Prostate gland (tissue), 2 donors: ENCODE measurements around a stretch of chr5.

- PRO-cap = no peak
- RAMPAGE, long total RNA, 2 experiments = no peak in any of the 2 experiments
Measured at GRCh38 chr5:73513963-73514308, 15.7 kb downstream of the BTF3 start.

DNA sequence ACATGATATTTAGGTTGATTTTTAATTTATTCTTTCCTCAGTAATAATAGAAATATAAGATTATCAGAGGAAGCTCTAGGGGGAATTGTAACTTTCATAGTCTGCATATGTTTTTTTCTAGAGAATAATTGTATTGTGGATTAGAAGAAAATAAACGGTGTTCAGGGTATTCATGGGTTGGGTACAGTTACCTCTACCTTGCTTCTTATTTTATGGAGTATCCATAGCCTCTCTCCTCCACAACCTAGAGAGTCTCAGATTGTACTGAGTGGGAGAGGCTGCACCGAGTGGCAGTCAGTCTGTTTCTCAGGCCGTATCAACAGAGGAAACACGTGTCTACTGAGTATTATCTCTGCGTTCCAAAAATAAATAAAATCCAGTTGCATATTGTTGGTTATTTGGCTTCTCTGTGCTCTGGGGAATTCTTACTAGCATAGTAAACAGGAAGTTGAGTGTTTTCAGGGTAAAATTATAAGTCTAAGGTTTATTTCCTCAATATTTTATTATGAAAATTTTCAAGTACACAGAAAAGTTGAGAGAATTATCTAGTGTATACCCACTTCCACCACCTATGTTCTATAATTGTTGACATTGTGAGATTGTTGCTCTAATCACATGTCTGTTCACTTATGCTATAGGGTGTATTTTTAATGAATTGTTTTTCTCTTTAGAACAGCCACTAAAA is 231.0 kb downstream of the ARHGEF28 start:
- PRO-cap = no peak
- RAMPAGE, long total RNA, 2 experiments = no peak in any of the 2 experiments

- PRO-cap = no peak
- RAMPAGE, long total RNA, 2 experiments = no peak in any of the 2 experiments
Measured at GRCh38 chr5:74616337-74616909, 24.1 kb downstream of the ENC1 start.

- PRO-cap = no peak
- RAMPAGE, long total RNA, 2 experiments = no peak in any of the 2 experiments
Measured at GRCh38 chr5:74639746-74640235, 737 bp downstream of the ENC1 start.

- PRO-cap = no peak
- RAMPAGE, long total RNA, 2 experiments = no peak in any of the 2 experiments
Measured at GRCh38 chr5:74687245-74687576, 2.2 kb downstream of the HEXB start.

DNA sequence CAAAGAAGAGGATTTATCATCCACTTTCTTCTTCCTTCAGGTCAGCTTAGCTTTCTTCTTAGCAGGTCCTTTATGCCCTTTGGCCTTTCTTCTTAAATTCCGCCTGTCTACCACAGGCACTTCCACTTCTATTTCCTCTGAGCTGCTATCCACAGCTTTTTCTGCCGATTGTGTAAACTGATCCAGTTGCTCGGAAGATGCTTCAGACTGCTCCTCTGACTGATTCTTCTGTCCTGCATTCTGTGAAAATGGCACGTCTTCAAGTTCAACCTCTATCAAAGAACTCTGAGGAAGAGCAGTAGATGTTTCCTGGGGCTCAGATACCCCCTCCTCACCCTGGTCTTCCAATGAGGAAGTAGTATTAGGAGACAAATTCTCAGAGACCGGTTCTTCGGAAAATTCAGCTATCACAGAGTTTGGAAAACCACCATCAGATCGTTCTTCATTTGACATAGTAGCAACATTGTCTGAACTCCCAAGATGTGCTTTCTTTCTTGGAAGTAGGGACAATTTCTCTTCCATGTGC is 14.4 kb downstream of the NSA2 start:
- PRO-cap = no peak
- RAMPAGE, long total RNA, 2 experiments = no peak in any of the 2 experiments

- PRO-cap = no peak
- RAMPAGE, long total RNA, 2 experiments = no peak in any of the 2 experiments
Measured at GRCh38 chr5:74865564-74865712, 749 bp downstream of the FAM169A start.

DNA sequence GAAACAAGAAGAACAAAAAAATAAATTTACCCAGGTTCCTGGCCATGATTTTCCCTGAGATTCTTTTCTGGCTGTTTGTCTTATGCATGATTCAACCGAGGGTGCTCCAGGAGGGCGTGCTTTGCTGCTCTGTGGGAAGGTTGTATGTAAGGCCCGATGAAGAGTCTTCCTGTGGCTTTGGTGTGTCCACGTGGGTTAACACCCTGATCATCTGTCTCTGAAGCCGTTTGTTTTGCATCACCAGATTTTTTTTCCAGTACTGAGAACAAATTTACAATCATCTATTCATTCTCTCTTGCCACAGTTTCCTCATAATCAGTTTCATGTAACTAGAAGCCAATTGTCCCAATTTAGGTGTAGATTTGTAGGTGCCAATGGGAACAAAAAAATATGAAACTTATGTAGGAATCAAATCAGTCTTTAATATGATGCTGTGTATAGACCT is 28.5 kb downstream of the GCNT4 start:
- PRO-cap = unidirectional peak, minus-strand start at position 131 of the sequence
- RAMPAGE, long total RNA, 2 experiments = no peak in any of the 2 experiments

DNA sequence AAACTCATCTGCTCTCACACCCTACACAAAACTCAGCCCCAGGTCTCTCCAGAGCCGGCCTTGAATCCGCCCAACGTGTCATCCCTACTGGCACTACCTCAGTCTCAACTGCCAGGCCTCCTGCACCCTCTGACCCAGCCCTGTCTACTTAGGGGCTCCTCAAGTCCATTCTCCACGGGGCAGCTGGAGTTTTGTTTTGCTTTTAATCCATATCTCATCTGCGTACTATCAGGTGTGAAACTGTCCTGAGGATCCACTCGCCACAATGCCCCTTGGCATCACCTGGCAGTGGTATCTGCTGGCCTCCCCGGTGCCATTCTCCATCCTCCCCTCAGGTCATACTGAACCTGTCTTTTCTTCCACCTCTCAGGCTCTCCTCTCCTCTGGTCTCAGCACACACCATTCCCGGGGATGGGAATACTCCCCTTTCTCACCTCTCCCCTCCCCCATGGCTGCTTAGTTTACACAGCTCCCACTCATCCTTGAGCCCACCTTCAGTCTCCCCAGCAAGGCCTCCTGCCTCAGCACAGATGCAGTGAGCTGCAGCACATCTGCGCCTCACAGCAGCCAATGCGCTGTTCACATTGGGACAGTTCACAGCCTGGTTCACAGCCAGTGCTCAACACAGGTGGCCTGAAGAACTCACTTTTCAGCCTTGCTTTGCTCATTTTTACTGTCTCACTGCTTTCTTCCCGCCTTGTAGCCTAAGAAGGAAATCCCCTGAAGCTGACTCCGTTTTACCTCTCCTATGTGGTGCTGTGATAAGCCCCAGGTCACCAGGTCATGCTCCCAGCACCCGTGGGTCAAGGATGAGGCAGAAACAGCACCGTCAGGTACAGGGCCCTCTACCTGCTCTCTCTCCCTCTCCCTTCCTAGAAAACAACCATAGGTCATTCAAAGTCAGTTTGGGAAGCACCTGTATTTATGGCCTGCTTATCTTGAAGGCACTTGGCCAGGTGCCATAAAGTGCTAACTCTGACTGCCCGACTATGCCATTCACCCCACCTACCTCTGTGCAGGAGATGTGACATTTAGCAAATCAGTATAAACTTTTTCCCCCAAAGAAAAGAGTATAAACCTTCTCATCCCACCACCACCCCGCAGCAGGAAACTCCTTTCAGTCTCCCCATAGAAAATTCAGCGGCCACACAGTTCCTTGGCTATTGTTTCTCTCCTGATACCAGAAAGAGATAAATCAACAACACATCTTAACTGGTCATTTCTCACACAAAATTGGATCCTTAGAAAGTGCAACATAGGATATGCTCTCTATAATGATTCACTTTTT is 1.2 kb downstream of the GCNT4 start:
- PRO-cap = no peak
- RAMPAGE, long total RNA, 2 experiments = no peak in any of the 2 experiments

GRCh38 chr5:75334226-75334661 is 2.8 kb upstream of the HMGCR start:
- PRO-cap = no peak
- RAMPAGE, long total RNA, 2 experiments = no peak in any of the 2 experiments

DNA sequence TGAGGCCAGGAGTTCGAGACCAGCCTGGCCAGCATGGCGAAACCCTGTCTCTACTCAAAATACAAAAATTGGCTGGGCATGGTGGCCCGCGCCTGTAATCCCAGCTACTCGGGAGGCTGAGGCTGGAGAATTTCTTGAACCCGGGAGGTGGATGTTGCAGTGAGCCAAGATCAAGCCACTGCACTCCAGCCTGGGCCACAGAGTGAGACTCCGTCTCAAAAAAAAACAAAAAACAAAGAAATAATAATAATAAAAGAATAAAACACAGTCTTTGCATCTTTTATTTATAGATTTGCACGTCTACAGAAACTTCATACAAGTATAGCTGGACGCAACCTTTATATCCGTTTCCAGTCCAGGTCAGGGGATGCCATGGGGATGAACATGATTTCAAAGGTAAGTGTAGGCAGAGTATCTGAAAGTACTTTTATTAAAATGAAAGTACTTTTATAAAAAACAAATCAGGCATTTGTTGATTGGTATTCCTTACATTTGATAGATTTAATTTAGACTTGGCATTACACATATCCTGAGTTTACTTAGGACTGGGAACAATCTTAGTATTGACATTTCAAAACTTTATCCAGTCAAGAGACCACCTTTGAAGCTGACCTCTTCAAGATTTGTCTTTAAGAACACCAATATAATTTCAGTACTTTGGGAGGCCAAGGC is 19.2 kb downstream of the HMGCR start:
- PRO-cap = no peak
- RAMPAGE, long total RNA, 2 experiments = no peak in any of the 2 experiments

- PRO-cap = no peak
- RAMPAGE, long total RNA, 2 experiments = no peak in any of the 2 experiments
Measured at GRCh38 chr5:75357609-75358259, 20.7 kb downstream of the HMGCR start.

GRCh38 chr5:75358260-75358963 is 21.4 kb downstream of the HMGCR start:
- PRO-cap = no peak
- RAMPAGE, long total RNA, 2 experiments = no peak in any of the 2 experiments

DNA sequence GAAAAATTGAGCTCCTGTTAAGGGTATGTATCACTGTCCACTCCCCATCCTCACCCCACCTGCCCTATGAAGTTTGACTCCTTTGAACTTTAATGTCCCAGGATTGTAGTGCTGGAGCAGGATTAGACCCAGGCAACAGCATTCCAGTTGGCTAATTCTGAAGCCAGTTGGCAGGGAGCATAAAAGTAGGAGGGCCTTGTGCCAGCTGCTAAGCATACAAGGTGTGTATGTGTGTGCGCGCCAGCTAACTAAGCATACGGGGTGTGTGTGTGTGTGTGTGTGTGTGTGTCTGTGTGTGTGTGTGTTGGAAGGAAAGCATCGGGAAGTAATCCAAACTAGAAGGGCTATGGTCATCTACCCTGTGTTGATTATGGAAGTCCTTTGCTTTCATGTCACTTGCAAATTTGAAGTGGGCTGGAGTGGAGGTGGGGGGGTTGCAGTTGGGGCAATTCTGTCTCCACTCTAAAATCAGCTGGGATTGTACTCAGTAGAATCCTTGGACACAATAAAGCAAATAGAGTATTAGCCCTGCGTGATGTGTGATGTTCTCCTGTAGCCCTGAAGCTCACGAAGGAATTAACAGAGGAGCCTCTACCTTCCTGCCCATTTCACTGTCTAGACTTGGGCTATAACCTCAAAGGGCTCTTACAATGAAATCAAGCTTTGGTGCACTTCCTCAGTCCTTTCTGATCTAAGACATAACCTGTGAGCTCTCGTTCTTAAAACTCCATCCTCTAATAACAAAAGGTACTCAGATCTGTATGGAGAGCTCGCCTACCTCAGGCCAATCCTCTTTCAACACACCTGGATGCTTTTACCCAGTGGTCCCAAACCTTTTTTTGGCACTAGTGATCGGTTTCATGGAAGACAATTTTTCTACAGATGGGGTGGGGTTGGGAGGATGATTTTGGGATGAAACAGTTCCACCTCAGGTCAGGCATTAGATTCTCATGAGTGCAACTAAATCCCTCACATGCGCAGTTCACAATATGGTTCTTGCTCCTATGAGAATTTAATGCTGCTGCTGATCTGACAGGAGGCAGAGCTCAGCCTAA is 27.0 kb downstream of the HMGCR start:
- PRO-cap = no peak
- RAMPAGE, long total RNA, 2 experiments = no peak in any of the 2 experiments

DNA sequence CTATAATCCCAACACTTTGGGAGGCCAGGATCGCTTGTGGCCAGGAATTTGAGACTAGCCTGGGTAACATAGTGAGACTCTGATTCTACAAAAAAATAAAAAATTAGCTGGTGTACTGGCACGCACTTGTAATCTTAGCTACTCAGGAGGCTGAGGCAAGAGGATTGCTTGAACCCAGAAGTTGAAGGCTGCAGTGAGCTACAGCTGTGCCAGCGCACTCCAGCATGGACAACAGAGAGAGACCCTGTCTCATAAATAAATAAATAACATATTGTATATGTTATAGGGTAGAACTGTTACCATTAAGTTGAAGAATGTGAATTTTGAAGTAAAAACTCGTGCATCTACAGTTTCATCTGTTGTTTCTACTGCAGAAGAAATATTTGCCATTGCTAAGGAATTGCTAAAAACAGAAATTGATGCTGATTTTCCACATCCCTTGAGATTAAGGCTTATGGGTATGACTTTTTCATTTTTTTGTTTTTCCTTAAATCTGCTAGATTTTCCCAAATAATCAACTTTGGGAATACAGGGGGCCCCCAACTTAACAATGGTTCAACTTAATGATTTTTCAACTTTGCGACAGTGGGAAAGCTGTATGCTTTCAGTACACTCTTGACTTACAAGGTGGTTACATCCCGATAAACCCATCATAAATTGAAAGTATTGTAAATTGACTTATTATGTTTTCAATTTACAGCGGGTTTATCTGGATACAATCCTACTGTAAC is 17.5 kb upstream of the ANKDD1B start:
- PRO-cap = no peak
- RAMPAGE, long total RNA, 2 experiments = no peak in any of the 2 experiments

- PRO-cap = no peak
- RAMPAGE, long total RNA, 2 experiments = no peak in any of the 2 experiments
Measured at GRCh38 chr5:76426517-76426962, 23.5 kb downstream of the IQGAP2 start.

DNA sequence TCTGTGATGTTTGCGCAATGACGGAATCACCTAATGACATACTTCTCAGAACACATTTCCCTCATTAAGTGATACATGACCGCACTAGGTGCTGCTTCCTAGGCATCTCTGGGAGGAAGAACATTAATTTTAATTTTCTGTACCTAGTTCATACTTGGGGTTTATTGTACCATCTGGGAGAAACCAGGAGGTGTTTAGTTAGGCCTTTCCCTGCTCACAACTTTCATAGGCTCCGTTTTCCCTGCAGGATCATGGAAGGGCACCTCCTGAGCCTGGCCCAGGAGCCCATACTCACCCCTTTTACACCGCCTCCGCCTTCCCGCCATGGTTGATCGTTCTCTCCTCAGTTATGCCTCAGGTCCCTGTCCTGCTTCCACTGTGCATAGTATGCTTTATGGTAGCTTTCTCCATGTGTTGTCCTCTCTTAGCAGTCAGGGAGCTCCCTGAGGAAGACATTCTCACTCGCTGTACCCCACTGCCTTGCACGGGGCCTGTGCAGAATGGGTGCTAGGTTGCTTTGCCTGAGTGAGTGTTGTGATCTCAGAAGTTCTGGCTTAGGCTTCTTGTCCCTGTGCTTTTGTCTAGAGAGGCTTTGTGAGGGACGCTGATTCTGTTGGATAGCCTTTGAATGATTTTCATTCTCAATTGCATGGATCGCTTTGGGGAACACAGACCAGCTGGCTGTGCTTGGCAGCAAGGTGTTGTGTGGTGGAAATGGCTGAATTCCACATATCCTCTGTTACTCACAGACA is 75.9 kb downstream of the IQGAP2 start:
- PRO-cap = no peak
- RAMPAGE, long total RNA, 2 experiments = no peak in any of the 2 experiments

DNA sequence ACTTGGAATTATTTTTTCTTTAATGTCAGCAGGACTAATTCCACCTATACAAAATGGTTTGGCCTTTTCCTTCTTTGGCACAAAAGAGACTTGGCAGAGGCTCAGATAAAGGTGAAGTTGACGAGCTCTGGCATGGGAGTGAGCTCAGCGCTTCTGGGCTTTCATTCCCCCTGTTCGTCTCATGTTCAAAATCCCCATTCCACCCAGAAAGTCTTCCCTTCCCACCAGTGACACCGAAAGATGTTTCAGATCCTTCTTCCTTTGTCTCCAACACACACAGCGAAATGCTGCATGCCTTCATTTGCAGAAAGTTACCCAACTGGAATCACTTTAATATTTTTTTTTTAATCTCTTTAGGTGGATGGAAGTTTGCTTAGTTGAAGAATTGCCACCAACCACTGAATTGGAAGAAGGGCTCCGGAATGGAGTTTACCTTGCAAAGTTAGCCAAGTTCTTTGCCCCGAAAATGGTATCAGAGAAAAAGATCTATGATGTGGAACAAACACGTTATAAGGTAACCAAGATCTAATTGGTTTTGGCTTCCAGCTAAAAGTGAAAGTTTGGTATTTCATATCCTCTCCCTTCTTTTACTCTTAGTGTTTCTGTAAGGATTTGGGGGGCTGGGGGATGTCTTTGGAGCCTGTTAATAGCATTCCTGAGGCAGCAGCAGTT is 61.0 kb downstream of the F2RL2 start:
- PRO-cap = no peak
- RAMPAGE, long total RNA, 2 experiments = no peak in any of the 2 experiments

GRCh38 chr5:76674247-76675132 is 41.4 kb upstream of the F2R start:
- PRO-cap = no peak
- RAMPAGE, long total RNA, 2 experiments = no peak in any of the 2 experiments

DNA sequence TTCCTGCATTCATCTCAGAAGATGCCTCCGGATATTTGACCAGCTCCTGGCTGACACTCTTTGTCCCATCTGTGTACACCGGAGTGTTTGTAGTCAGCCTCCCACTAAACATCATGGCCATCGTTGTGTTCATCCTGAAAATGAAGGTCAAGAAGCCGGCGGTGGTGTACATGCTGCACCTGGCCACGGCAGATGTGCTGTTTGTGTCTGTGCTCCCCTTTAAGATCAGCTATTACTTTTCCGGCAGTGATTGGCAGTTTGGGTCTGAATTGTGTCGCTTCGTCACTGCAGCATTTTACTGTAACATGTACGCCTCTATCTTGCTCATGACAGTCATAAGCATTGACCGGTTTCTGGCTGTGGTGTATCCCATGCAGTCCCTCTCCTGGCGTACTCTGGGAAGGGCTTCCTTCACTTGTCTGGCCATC is 16.6 kb downstream of the F2R start:
- PRO-cap = no peak
- RAMPAGE, long total RNA, 2 experiments = no peak in any of the 2 experiments